ENCODE measurements around a stretch of chr20.

DNA sequence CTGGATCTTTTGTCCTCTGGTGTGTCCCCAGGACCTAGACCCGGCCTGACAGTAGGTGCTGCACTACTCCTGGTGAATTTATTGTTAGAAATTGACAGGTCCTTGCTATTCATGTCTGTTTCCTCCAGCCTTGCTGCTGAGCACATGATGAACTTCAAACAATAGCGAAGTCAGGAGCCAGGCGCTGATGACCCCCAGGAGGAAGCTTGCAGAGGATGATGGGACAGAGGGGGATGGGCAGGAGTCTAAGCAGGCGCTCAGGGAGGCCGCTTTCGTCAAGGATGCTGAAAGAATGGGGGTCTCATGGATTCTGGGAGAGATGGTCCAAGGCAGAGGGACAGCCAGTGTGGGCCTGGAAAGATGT is 234.8 kb upstream of the SULF2 start:
- CAGE, long polyA plus RNA, result no peak
- RRBS, result no CpG with 5 or more reads among the region's 6 CpGs

DNA sequence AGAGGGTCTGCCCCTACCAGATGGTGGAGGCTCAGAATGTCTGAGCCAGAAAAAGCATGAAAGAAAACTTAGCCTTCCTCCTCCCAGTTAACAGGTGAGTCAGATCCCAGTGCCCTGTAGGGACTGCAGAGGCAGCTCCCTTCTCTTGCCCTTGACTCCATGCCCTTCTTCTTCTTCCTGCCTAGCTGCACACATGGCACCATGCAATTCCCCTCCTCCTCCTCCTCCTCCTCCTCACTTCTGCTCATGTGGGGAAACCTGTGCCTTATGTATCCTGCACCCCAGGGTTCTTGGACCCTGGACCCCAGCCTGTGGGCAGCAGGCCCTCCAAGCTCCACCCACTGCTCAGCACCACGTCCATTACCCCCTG is 410.1 kb upstream of the SULF2 start:
- CAGE, long polyA plus RNA, result no peak
- RRBS, result no CpG with 5 or more reads among the region's 1 CpG

DNA sequence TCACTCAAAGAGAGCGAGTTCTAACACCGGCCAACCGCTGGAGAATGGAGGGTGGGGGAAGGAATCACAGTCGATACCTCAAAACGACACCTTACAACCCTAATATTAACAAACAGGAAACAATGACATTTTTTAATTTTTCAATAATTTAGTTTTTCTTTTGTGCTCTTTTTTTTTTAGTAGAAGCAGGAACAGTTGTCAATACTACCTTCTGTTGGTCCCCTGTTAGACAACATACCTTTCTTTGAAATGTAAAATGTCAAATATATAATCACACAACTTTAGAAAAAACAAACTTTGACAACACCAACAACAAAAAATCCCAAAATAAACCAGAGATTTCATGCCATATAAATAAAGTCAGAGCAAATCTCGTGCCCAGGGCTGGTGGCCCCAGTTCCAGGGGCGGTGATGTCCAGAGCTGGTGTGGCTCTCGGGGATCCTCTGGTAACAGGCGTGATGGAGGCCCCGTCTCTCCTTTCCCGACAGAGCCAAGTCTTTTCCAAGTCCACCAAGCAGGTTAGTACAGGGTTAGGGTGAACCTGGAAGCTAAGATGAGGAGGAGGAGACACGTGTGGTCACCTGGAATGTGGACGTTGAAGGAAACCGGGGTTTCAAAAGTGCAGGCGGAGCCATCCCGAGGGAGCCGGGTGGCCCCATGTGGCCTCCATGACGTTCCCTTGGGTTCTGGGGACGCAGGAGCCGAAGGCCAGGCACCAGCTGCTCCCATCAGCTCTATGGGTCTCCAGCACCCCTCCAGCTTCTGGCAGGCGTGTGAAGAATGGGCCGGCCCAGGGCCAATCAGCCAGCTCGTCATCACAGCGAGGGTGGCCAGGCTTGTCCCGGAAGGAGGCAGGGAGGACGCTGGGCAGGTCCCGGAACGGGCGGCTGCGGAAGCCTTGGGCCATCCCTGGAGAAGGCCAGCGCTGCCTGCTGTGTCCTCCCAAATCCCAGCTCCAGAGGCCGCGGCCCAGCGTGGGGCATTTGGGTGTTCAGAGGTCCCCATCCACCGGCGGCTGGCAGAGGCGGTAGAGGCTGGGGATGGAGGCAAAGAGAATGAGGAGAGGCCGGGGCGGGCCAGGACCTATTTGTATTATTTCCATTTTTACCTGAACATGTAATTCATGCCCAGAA is 202.5 kb downstream of the PREX1 start:
- CAGE, long polyA plus RNA, result no peak
- RRBS, result 75% methylated on average over 4 of the region's 39 CpGs

DNA sequence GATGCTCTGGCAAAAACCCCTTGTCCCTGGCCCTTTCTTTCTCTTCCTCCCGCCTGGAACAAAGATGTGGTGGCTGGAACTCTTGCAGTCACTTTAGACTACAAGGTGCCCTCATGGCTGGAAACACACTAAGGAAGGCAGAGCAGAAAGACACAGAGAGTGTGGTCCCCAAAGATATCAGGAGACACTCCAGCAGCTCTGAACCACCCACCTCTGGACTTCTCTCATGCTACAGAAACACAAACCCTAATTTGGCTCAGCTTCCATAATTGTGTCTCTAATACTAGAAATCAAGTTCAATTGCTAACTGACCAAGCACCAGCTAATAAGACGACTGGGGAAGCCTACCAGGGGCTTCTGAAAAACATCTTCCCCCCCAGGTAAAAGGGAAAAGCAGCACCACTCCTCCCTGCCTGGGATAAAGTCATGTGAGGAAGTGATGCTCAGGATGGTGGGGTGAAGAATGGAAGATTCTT is 160.7 kb downstream of the PREX1 start:
- CAGE, long polyA plus RNA, result no peak
- RRBS, result no CpG with 5 or more reads among the region's 2 CpGs

- CAGE, long polyA plus RNA, result no peak
- RRBS, result no CpG with 5 or more reads among the region's 13 CpGs
These were observed 90.3 kb downstream of the PREX1 start for GRCh38 chr20:48737283-48738136.

- CAGE, long polyA plus RNA, result no peak
- RRBS, result no CpG with 5 or more reads among the region's 19 CpGs
These were observed 55.4 kb downstream of the PREX1 start for GRCh38 chr20:48772293-48772999.

DNA sequence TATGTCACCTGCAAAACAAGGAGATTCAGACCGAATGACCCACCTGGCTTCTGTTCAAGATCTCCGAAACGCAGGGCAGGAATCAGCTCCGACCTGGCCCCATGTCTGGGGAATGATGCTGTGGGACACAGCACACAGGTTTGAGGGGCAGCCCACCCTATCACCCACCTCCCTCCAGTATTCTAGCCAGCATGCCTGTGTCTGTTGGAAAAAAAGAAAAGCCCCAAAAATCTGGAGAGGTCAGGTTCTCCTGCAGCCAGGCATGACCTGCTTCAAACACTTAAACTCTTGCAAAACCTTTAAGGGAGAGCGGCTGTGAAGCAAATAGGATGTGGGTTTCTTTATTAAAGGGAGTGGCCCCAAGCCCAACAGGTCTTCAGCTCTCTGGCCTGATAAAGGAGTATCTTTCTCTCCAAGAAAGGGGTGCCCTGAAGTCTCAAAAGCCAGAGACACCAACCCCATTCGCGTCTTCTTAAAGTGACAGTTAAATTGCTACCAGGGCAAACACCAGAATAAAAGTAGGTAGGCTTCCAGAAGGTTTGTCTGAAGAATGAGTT is 6.4 kb downstream of the PREX1 start:
- CAGE, long polyA plus RNA, result no peak
- RRBS, result no CpG with 5 or more reads among the region's 7 CpGs

- CAGE, long polyA plus RNA, result no peak
- RRBS, result 21% methylated on average over 1 of the region's 8 CpGs
These were observed 22.3 kb upstream of the PREX1 start for GRCh38 chr20:48850015-48850650.

DNA sequence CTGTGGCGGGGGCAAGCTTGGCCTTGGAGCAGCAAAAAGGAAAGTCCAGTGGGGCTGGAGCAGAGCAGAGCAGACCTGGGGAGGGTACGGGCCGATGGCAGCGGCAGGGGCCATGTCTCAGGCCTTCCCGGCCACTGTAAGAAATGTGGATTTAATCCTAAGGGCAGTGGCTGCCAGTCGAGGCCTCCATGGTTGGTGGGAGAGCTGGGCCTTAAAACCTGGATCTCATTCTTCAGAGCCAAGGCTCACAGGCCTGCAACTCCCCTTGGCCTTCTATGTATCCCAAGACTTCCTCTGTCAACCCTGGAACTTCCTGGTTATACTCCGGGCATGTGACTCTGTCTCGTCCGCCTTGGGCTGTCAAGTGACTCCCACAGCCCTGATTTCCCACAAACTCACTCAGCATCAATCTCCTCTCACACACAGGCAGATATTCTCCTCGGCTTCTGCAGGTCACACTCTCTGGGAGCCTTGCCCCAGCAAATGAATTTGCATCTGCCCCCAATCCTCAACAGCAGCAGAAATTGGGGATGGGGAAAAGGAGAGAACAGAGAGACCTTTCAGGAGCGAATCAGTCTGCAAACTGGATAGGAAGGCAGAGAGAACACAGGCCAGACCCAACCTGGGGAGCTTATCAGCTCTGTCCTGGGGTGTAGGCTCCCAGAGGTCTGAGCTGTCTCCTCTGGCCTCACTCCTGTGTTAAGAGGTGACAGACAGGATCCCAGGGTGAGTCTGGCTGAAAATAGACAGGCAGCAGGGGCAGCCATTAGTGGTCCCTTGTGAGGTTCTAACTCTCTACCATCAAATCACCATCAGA is 30.4 kb upstream of the PREX1 start:
- CAGE, long polyA plus RNA, result no peak
- RRBS, result no CpG with 5 or more reads among the region's 11 CpGs

DNA sequence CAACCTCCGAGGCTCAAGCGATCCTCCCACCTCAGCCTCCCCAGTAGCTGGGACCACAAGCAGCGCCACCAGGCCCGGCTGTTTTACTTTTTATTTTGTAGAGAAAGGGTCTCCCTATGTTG is 667 bp upstream of the ARFGEF2 start:
- CAGE, long polyA plus RNA, result no peak
- RRBS, result 9% methylated on average over 1 of the region's 4 CpGs

- CAGE, long polyA plus RNA, result no peak
- RRBS, result no CpG with 5 or more reads among the region's 13 CpGs
These were observed 11.6 kb downstream of the ARFGEF2 start for GRCh38 chr20:48933009-48933639.

- CAGE, long polyA plus RNA, result no peak
- RRBS, result no CpG with 5 or more reads among the region's 9 CpGs
These were observed 17.2 kb downstream of the ARFGEF2 start for GRCh38 chr20:48938629-48939176.

DNA sequence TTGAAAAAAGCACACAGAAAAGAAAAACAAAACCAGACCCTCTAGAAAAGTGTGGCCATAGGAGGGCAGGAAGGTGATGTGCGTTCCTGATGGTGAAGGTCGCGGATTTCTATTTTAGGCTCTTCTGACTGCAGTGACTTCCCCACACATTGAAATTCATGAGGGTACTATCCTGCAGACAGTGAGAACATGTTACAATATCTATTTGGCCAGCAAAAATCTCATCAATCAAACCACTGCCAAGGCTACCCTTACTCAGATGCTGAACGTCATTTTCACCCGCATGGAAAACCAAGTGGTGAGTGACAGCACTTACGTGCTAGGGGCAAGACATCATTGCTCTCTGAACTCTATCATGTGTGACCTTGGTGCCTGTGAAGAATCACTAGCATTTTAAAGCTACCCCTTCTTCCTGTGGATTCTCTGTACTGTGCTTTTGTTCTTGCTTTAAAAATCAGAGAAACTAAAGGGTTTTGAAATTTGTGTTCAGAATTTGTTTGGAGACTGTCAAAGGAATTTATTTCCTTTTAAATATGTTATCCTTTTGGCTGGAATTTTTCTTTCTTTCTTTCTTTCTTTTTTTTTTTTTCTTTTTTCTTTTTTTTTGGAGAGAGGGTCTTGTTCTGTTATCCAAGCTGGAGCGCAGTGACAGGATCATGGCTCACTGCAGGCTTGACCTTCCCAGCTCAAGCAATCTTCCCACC is 31.2 kb downstream of the ARFGEF2 start:
- CAGE, long polyA plus RNA, result no peak
- RRBS, result no CpG with 5 or more reads among the region's 7 CpGs

DNA sequence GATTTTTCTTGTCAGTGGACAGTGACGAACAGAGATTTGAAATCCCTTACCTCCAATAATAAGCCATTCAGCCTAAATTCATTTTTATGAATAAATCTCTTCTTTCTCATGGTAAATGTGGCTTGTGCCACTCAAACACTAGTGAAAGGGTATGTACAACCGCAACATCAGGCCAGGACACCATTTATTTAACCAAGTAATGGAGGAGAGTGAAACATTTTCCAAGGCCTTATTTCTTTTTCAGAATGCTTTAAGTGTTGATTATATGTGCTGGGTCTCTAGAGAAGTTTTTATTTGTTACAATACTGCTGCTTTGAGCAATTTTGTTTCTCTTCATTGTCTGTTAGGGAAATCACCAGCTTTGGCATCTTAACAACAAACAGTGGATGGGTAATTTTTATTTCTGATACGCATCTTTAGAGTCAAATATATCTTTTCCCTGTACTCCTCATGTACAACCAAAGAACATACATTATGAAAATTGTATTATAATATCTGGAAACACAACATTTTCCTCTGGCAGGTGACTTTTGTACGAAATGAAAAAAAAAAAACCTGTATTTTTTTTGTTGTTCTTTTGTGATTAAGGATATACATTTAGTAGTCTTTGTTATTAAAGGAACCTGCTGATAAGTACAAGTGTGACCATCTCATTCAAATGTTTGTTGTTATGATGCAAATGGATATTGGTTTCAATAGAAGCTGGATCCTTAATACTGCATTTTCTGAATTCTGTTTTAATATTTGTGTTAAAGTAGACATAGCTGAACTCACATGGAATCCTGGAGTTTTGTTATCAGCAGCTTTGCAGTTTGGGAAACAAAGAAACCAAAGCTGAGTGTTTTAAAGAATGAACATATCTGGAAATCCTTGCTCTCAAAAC is 10.4 kb upstream of the CSE1L start:
- CAGE, long polyA plus RNA, result no peak
- RRBS, result no CpG with 5 or more reads among the region's 4 CpGs

- CAGE, long polyA plus RNA, result no peak
- RRBS, result no CpG with 5 or more reads among the region's 8 CpGs
These were observed 63.8 kb downstream of the STAU1 start for GRCh38 chr20:49124282-49124733.

GRCh38 chr20:49244059-49244820 is 25.0 kb downstream of the DDX27 start:
- CAGE, long polyA plus RNA, result no peak
- RRBS, result no CpG with 5 or more reads among the region's 6 CpGs

DNA sequence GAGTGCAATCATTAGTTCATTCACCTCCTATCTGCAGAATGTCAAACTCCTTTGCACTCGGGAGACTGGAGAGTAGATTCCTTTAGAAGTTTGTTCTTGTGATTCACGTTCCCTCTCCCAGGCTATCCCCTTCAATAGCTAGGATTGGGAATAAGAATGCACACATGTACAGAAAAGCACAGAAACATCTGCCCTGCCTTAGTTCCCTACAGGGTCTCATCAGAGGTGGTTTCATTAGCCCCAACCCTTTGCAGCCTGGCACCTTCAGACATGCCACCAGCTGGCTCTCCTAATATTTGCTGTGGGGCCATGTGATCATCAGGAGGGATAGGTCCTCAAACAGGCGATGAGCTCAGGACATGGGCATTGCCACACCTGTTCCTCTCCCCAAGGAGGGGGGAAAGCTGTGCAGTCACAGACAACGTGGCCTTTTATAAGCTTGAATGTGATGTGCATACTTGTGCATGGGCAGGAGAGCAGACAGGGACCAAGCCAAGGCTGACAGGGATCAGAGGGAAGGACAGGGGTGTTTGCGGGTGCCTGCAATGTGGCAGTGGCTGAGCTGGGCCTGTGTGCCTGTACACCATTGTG is 78.7 kb upstream of the ZNFX1 start:
- CAGE, long polyA plus RNA, result no peak
- RRBS, result no CpG with 5 or more reads among the region's 5 CpGs

GRCh38 chr20:49381492-49381954 is 100.9 kb downstream of the KCNB1 start:
- CAGE, long polyA plus RNA, result no peak
- RRBS, result no CpG with 5 or more reads among the region's 4 CpGs

- CAGE, long polyA plus RNA, result no peak
- RRBS, result no CpG with 5 or more reads among the region's 5 CpGs
These were observed 7.1 kb downstream of the KCNB1 start for GRCh38 chr20:49475257-49475836.

DNA sequence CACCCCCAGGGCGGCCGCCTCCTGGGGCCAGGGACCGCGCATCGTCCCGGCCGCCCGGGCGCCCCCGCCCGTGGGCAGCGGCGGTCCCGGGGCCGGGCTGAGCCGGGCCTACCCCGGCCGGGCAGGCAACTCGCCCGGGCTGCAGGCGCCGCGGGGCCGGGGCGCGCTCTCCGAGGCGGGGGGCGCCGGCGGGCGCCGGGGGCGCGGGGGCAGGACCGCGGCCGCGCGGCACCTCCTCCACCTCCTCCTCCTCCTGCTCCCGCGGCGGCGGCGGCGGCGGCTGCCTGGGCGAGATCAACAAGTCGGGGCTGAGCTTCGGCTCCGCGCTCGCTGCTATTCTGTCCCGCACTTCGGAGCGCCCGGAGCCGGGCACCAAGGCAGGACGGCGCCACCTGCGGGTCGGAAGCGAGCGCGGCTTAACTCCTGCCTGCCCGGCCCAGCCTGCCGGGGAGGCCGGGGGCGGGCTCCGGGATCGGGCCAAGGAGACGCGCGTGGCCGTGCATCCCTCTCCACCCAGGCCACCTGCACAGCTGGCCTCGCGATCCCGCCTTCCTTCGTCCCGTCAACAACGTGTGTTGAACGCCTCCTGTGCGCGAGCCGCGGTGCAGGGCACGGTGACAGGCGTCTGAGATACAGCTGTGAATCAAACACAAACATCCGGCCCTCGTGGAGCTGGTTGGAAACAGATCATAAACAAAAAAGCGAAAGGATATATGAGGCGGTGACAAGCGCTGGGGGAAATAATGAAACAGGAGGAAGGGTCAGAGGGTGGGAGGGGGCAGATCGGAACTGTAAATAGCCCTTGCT is 1.7 kb upstream of the KCNB1 start:
- CAGE, long polyA plus RNA, result no peak
- RRBS, result 1% methylated on average over 9 of the region's 94 CpGs